Fibroblast of villous mesenchyme (primary cell): ENCODE data around the genes PBOV1, NHSL1 and ECT2L.

- CAGE, long polyA plus RNA: no peak
Measured at GRCh38 chr6:138218201-138218834, at the start of gene PBOV1. PBOV1 (minus strand) TSS chr6:138218491.

GRCh38 chr6:138219295-138219784, 1.0 kb upstream of the PBOV1 start:
- CAGE, long polyA plus RNA: no peak

GRCh38 chr6:138250539-138251157, 32.4 kb upstream of the PBOV1 start:
- CAGE, long polyA plus RNA: no peak

GRCh38 chr6:138334286-138335138, 43.2 kb upstream of the SMIM28 start:
- CAGE, long polyA plus RNA: no peak

- CAGE, long polyA plus RNA: no peak
Measured at GRCh38 chr6:138404617-138405377, 774 bp downstream of the HEBP2 start.

DNA sequence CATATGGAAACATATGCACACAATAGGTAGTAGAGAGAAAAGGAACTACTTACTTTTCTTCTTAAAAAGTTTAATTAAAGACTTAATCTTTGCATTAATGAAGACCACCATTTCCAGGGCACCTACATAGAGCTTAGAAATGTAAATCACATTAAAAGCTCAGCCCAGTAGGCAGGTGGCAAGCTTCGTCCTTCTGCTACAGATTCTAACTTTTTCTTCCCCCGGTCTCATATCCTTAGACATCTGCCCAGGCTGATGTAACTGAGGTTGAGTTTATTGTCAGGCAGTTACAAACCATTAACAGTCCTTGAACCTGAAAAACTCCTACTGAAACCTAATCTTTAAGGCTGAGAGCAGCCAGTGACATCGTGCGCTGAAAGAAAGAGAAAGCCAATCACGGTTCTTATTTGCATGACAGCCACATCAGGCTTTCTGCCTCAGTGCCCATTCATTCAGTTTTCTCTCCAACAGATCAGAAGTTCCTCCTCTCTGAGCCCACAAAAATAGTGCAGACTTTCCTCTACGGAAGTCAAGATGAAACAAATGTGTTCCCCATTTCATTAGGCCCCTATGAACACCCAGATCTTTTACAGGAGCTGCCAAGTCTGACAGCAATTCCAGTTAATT, at the start of gene NHSL1:
Gene NHSL1, minus strand, starts transcription at position 315 of the 627 bp plus-strand sequence.
- CAGE, long polyA plus RNA: no peak

DNA sequence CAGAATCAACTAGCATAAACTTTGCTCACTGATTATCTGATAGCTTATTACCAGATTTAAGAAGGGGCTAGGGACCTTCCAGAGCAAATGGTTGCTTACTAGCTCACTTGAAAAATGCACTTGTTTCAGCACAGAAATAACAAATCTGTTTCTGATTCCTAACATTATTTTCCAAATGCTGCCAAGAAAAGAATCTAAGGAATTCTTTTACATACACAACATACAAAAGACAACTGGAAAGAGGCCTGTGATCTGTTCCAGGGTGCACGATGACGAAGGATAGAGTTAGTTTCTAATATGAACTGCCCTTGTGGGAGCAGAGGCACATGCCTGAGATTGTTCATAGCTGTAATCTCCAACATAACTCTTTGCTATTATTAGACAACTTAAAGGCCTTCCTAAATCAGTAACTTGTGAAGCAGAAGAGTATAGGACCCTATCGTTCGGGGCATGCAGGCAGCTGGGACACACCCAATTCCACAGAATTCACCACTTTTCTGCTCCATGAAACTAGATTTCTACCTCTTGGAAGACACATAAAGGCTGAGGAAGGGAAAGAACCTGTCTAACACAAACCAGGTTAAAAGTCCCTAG, 41.2 kb upstream of the NHSL1 start:
- CAGE, long polyA plus RNA: no peak

DNA sequence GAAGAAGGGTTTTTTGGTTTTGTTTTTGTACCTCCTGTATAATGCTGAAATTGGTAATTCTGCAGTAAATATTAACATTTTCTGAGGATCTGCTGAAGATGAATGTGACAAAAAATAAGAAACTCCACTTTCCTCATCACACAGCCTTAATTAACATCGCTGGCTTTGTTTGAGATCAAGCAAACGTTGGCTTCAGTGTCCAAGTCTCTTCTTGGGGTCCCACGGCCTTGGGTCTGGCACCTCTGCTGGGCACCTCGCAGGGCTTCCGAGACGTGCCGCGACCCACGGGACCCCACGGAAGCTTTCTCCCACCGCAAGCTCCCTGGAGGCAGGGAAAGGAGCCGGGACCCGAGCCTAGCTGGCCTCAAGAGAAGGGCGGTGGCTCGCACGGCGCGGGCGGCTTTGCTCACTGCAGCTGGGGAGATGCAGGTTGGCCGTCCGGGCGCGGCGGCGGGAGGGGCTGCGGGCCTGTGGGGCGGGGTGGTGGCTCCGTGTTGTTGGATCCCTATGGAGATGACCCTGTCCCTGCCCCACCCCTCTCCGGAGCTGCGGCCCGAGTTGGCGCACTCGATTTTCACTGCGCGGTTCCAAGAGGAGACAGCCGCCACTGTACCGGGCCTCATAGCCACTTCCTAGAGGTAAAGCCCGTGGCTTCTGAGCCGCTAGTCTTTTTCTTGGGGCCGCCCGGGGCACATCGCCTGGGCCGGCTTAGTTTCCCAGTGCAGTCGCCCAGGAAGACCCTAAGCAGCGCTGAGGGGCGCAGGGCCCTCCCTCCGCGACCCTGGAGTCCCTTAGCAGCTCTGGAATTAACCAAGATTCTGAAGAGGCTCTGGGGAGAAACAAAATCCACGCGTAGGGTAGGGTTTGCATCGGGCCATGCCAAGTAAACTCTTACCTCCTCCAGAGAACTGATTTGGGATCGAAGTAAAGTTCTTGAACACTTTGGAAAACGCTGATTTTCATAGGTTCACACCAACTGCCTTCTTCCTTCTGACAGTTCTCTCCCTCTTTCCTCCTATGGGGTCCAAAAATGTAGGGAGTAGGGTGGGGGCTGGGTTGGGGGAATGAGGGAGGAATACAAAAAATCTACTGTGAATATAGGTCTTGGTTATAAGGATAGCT, at the start of gene ECT2L:
Gene ECT2L, plus strand, starts transcription at position 533 of the 1,122 bp plus-strand sequence.
- CAGE, long polyA plus RNA: no peak

DNA sequence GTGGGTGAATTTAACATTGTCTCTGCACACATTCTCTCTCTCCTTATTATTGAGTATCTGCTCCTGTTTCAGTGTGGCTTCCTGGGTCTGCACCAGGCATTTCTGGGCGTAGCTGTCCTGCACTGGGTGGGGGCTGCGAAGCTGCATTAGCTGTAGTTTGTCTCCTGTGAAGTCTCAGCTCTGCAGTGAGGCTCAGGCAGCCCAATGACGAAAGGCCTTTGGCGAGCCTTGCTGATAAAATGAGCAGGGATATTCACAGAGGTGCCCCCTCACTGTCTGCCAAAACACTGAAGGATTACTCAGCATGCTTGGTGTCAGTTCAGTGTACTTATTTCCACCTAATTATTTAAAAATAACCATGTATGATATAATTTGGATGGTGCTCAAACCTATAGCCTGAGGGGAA, 73.5 kb downstream of the ECT2L start:
- CAGE, long polyA plus RNA: no peak

DNA sequence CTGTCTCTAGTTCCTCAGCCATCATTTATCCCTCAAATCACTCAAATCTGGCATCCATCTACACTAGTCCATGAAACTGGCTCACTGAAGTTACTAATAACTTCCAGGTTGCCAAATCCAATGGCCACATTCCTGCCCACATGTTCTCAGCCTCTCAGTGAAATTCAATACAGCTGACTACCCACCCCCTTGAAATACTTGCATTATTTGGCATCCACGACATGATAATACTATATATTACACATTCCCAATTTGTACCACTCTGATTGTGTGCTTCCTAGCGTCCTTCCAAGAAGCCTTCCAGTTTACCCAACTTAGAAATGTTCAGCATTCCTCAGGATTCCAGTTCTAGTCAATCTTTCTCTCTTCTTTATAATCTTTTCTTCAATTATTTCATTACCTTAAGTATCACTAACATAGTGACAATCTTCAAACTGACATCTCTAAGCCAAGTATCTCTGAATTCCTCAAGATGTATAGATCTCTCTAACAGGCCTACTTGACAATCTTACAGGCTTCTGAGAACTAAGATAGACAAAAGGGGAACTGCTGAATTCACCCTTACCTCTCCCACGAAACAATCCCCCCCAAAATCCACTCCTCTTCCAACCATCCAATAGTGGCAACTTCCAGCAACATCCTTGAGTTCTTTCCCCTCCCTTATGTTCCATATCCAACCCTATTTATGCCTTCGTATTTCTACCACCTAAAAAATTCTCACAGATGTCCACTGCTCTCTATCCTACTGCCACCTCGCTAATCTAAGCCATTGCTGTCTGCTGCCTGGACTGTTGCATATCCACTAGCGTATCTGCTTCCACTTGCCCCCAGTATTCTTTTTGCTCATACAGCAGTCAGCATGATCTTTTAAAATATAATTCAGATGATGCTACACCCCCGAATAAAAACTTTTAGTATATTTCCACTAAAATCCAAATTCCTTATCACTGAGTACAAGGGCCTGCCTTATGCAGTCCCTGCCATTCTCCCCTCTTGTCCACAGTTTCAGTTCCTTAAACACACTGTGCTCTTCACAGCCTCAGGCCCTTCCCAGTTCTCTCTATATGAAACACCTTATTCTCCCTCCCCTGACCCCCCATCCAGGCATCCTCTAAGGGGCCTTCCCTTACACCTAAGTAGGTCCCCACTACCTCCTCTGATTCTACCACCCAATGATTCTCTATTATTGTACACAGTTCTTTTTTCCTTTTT, 8.2 kb downstream of the REPS1 start:
- CAGE, long polyA plus RNA: no peak

- CAGE, long polyA plus RNA: no peak
Measured at GRCh38 chr6:139157638-139158122, 22.8 kb downstream of the HECA start.

DNA sequence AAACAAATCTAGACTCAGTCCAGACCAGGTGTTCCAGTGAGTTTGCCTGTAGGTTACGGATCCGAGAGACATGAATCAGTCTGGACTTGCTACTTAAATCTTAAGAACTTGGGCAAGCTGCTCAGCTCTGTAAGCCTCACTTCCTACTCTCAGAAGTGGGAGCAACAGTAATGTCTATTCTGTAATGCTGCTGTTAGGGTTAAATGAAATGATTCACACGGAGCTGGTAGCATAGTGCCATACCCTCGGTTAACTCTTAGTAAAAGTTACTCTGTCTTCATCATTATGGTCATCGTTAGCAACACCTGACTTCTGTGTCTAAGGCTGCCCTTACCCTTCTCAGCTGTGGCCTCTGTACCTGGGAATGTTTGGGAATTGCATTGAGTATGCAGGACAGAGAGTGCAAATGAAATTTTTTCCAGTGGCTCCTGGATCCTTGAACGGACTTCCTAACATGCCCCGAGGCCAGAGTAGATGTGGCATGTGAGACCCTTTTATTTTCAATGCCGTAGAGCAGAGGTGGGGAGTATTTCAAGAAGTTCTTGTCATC, 37.9 kb downstream of the HECA start:
- CAGE, long polyA plus RNA: no peak

- CAGE, long polyA plus RNA: no peak
Measured at GRCh38 chr6:139473131-139473766, 98.8 kb upstream of the CITED2 start.

DNA sequence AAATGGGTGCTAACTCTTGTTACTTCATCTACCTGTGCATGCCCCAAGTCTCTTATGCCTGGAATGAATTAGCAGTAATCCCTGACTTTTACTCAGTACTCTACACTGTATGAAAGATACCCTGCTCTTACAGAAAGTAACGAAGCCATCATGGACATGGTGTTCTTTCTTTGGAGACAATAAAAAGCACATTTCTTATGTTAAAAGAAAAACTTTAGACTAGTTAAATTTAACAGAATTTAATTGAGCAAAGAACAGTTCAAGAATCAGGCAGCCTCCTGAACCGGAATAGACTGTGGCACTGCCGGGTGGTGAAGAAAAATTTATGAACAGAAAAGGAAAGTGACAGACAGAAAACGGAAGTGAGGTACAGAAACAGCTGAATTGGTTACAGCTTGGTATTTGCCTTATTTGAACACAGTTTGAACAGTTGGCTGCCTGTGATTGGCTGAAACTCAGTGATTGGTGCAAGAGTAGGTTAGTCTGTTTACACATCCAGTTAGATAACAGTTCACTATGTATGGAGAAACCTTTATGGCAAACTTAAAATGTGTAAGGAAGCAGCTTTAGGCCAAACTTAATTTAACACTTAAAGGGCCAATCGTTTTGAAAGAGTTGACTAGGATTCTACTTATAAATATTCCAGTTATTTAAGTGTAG, 115.9 kb upstream of the CITED2 start:
- CAGE, long polyA plus RNA: no peak

DNA sequence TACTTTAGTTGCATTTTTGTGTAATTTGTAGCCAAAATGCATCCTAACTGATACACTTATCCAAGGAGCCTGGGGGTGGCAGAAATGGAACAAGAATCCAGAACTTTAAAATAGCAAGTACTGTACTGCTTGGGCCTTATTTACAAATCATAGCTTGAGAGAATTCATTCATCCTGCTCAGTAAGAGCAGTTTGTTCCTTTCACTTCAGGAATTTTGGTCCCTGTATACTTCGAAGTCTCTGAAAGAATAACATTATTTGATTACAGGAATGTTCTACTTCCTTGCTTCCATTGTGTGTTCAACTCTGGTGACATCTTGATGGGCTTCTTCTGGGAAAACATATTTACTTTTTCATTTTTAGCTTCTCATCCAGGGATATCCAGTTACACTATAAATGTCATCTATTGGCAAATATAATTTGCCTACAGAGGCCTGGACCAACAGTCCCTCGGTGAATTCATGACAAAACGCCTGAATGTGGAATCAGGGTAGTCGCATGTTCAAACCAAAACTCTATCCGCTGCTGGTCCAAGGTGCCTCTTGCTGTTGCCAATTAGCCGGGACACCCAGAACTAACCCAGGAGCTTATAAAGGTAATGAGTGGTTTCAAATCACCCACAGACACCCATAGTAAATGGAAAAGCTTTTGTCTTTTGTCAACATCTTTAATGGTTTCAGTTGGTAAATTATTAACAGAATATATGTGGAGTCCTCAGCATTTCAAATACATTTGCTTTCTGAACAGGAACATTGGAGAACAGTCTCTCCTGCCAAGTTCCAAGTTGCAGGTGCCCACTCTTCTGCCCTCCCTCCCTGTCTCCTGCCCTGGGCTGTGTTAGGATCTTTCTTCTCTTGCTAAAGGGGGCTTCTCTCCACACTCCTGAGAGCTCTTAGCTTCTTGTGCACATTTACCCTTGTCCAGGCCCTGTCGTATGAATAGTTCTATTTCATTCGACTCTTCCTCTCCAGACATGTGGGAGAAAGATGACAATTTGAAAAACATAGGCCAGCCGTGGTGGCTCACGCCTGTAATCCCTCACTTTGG, 162.5 kb upstream of the CITED2 start:
- CAGE, long polyA plus RNA: no peak

GRCh38 chr6:139839270-139840146, 465.1 kb upstream of the CITED2 start:
- CAGE, long polyA plus RNA: no peak

GRCh38 chr6:139853143-139853771, 478.8 kb upstream of the CITED2 start:
- CAGE, long polyA plus RNA: no peak

GRCh38 chr6:139943418-139943734, 568.9 kb upstream of the CITED2 start:
- CAGE, long polyA plus RNA: no peak

DNA sequence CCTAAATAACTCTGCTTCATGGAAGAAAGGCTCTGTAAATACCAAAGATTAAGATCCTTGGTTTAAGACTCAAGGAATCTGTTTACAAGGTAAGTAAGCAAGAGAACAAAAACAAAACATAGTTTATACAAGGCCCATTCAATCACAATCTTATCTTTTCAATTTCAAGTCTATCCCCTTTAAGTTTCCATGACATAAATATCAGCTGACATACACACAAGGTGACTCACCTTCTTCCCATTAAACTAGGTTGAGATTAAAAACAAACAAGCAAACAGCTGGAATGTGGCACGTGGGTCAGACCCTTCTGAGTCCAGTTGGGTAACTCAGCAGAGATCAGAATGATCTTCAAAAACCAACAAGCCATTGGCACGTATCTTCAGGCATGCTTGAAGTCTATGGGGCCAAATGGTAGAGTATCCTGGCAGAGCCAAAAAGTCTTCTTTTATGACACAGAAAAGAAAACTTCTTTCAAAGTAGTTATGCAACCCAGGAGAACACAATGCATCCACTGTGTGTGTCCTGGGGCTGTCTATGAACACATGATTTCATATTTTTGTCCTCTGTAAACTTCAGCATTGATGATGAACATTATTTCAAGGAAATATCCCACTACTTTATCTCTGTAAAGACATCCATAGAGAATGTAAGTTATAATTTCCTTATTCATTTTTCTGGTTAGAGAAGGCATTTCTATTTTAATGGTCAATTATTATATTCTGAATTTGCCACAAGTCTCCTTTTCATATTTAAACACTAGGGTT, 603.5 kb upstream of the CITED2 start:
- CAGE, long polyA plus RNA: no peak

DNA sequence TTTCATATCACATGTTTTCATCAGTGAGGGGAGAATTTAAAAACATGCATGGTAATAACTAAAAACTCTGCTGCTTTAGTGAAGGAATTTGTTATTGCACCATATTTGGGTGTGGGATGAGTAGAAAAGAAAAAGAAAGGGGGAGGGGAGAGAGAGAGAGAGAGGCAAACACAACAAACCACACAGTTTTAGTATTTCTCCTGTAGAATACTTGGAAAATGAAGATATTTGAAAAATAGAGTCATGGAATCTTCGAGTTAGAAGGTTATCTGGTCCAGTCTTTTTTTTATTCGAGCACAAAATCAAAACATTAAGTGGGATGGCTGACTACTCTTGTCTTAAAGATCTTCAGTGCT, 687.7 kb upstream of the CITED2 start:
- CAGE, long polyA plus RNA: no peak